ENCODE measurements around the genes H3C14, ECM1 and ANXA9.

- PRO-cap, result no peak
Observed at GRCh38 chr1:149692964-149693385, 89.5 kb upstream of the FCGR1A start.

DNA sequence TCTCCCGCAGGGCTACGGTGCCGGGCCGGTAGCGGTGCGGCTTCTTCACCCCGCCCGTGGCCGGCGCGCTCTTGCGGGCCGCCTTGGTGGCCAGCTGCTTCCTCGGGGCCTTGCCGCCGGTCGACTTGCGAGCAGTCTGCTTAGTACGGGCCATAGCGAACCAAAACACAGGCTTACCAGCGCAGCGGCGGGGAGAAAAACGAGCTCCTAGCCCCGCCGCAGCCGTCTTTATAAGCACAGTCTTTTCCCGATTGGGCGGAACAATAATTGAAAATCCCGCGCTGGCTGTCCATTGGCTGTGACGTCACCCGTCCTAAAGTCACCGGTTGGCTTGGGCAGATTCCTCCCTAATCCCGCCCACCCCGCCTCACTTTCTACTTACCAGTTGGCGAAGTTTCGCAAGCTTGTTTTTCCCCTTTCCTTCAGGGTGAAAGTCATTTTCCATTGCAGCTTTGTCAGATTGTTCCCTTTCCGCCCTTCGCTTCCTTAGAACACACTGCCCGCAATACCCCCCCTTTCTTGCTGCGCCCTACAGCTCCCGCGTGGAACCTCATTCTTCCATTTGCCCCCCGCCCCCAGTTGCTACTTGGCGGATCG lies at the start of gene H3C14:
Gene H3C14, minus strand, starts transcription at position 205 of the 597 bp plus-strand sequence.
- PRO-cap, result no peak

- PRO-cap, result no peak
Observed at GRCh38 chr1:149849650-149850411, 1.0 kb upstream of the H2AC19 start.

DNA sequence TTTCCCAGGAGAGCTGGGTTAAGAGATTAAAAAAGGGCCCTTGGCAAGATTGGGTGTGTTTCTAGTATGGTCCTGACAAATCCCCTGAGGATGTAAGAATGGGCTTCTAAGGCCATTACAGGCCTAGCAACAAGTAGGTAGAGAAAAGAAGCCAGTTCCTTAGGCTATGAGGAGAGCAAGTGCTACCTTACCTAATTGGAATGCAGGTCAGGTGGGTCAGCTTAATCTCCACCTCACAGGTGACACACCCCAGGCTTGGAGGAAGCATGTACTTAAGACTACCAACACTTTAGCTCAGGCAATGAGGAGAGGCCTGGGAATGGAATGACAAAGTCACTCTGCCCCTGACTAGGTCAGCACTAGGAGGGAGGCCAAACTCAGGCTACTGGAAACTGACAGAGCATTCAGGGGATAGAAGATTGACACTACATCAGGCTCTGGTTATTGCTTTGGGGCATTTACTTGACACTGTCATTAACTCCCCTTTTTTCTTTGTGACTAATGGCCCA lies 6.8 kb upstream of the OTUD7B start:
- PRO-cap, result no peak

- PRO-cap, result no peak
Observed at GRCh38 chr1:150256300-150257333, 957 bp upstream of the CA14 start.

DNA sequence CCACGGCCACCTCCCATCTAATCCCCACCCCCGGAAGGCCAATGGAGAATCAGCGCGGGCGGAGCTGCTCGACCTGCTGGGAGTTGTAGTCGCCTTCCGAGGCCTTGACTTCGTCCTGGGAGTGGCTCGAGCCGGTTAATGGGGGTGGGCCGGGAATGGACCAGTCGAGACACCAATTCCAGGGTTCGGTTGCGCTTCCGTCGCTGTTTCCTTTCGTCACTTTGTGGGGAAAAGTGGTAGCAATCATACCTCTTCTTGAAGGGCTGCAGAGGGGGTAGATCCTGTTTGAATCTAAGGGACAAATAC lies 176 bp upstream of the APH1A start:
- PRO-cap, result bidirectional peak, plus-strand start at position 134 of the sequence, minus-strand start outside the sequence

GRCh38 chr1:150362735-150363765 lies 897 bp upstream of the RPRD2 start:
- PRO-cap, result bidirectional peak, plus-strand start at chr1:150363705, minus-strand start at chr1:150363662

GRCh38 chr1:150471216-150472030 lies 15.8 kb upstream of the TARS2 start:
- PRO-cap, result no peak

DNA sequence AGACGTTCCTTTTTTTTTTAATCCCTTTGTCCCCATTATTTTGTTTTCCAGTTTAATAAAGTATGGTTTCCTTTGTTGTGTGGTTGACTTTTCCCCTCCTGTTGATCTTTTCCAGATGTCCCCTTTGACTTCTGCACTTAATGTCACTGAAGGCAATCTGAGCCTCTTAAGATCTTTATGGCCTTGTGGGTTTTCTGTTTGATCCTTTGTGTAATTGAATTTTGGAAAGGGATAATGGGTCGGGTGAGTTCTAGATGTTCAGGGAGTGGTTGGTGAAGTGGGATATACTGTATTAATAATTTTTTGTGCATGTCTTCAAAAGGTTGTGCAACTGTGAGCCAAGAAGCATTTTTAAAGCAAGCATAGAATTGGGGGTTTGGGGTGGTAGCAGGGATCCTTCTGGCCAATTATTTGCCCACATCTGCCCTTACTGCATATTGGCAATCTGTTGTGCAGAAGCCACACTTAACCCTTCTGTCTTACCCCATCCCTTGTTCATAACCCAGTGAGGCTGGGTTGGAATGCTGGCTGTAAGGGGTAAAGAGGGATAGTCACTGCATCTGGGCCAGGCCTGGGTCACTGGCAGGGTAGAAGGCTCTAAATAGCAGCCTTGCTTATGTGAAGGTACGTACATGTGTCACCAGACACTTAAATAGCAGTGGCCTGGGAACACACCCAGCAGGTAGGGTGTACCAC lies 10.1 kb upstream of the TARS2 start:
- PRO-cap, result no peak

- PRO-cap, result no peak
Observed at GRCh38 chr1:150504173-150505059, 3.5 kb upstream of the ECM1 start.

DNA sequence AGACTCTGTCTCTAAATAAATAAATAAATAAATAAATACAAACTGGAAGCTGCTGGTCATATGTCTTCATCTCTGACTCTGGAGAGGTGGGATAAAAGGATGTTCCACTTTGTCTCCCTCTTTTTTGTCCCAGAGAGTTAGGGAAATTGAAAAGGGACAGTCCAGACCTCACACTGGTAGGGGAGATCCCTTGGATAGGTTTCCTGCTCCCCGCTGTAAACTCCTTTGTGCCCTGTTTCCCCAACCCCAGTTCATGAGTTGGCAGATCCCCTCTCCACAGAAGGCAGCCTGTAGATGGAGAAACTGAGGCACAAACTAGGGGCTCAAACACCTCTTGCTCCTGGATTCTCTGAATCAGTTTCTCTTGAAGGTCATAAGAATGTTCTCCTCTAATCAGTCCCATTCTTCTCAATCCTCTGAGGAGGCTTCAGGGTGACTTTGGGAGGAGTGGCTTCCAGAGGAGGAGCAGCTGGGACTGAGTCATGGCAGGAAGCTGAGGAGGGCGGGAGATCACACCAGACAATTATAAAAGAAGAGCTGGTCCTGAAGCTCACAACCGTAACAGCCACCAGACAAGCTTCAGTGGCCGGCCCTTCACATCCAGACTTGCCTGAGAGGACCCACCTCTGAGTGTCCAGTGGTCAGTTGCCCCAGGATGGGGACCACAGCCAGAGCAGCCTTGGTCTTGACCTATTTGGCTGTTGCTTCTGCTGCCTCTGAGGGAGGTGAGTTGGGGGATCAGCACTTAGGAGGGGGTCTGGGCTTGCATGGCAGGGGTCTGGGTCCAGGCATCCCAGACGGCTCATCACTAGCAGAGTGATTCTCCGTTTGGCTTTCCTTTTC lies at the start of gene ECM1:
Gene ECM1, plus strand, starts transcription at position 555 of the 843 bp plus-strand sequence.
- PRO-cap, result bidirectional peak, plus-strand start at position 553 of the sequence, minus-strand start at position 410 of the sequence

- PRO-cap, result no peak
Observed at GRCh38 chr1:150537813-150538665, 11.2 kb upstream of the ADAMTSL4 start.

DNA sequence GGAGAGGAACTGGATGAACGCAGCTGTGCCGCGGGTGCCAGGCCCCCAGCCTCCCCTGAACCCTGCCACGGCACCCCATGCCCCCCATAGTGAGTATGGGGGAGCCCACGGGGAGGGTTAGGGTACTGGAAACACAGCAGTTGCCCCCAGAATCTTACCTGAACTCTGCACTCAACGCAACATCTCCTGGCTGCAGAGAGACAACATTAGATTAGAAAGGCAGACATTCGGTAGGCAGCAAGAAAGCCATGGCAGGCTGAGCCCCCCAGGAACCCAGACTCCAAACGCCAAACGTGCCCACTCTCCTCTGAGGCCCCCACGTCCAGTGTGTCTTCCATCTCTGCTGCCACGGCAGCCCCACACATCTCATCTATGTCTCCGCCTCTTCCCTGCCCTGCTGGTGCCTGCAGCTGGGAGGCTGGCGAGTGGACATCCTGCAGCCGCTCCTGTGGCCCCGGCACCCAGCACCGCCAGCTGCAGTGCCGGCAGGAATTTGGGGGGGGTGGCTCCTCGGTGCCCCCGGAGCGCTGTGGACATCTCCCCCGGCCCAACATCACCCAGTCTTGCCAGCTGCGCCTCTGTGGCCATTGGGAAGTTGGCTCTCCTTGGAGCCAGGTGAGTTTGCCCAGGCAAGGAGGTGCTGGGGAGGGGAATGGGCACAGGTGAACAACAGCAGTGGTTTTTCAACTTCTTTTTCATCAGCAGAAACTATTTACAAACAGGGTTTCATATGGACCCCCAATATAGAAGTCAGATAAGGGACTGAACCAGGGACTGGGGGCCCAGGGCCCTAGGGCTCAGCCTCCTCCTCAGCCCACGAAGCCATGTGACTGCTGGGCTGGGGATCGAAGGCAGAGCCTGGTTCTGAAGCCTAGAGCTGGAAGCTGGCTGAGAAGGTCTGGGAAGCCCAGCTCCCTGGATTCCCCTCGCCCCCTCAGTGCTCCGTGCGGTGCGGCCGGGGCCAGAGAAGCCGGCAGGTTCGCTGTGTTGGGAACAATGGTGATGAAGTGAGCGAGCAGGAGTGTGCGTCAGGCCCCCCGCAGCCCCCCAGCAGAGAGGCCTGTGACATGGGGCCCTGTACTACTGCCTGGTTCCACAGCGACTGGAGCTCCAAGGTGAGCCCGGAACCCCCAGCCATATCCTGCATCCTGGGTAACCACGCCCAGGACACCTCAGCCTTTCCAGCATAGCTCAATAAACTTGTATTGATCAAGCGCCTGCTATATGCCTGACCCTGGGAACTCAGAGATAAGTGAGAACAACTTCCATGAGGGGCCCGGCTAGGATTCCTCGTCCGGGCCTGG lies 8.8 kb downstream of the ADAMTSL4 start:
- PRO-cap, result no peak

DNA sequence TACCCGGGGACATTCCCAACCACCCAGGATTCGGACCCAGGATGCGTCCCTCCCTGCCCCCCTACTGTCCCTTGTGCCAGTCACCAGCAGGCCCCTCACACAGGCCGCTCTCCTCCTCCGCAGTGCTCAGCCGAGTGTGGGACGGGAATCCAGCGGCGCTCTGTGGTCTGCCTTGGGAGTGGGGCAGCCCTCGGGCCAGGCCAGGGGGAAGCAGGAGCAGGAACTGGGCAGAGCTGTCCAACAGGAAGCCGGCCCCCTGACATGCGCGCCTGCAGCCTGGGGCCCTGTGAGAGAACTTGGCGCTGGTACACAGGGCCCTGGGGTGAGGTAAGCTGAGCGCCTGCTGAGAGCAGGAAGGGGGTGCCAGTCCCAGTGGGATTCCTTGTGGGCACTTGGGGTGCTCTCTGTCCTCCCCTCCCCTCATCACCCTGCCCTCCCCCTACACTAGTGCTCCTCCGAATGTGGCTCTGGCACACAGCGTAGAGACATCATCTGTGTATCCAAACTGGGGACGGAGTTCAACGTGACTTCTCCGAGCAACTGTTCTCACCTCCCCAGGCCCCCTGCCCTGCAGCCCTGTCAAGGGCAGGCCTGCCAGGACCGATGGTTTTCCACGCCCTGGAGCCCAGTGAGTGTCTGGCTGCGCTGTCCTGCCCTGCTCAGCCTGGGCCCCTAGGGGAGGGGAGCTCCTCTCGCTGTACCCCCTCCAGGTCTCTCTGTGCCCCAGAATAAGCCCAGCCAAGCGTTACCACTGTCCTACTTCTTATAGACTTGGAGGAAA lies 9.8 kb downstream of the ADAMTSL4 start:
- PRO-cap, result no peak

DNA sequence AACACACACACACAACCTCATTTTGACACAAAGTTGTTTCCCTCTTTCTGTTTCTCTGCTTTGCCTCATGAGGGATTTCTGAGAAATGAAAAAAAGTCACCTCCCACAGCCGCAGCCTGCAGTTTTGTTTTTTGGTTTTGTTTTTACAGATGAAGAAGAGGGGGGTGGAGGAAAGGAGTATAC lies 12.1 kb downstream of the MCL1 start:
- PRO-cap, result bidirectional peak, plus-strand start at position 148 of the sequence, minus-strand start outside the sequence

GRCh38 chr1:150582479-150583111 lies 3.2 kb upstream of the MCL1 start:
- PRO-cap, result no peak

DNA sequence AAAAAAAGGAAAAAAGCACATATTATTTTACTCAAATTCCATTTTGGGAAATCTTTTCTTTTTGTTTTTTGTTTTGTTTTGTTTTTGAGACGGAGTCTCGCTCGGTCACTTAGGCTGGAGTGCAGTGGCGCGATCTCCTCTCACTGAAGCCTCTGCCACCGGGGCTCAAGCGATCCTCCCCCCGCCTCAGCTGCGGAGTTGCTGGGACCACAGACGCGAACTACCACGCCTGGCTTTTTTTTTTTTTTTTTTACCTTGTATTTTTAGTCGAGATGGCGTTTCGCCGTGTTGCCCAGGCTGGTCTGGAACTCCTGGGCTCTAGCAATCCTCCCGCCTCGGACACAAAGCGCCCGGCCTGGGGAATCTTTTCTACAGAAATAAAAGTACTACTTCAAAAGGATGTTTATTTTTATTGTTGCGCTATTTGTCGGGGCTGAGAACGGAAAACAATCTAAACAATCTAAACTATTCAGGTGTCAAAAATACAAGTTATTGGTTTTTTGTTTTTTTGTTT lies 1.1 kb upstream of the SETDB1 start:
- PRO-cap, result no peak

- PRO-cap, result no peak
Observed at GRCh38 chr1:150965035-150965769, 9.4 kb downstream of the CERS2 start.

- PRO-cap, result no peak
Observed at GRCh38 chr1:150979482-150980013, 2.5 kb upstream of the ANXA9 start.

- PRO-cap, result no peak
Observed at GRCh38 chr1:150981633-150982610, at the start of gene ANXA9. Gene ANXA9 (plus strand): TSS chr1:150982292.

Measured in left ventricle myocardium (tissue), 1 donor.